Cardiac ventricle fibroblast (primary cell): ENCODE measurements around the gene PTPN2.

DNA sequence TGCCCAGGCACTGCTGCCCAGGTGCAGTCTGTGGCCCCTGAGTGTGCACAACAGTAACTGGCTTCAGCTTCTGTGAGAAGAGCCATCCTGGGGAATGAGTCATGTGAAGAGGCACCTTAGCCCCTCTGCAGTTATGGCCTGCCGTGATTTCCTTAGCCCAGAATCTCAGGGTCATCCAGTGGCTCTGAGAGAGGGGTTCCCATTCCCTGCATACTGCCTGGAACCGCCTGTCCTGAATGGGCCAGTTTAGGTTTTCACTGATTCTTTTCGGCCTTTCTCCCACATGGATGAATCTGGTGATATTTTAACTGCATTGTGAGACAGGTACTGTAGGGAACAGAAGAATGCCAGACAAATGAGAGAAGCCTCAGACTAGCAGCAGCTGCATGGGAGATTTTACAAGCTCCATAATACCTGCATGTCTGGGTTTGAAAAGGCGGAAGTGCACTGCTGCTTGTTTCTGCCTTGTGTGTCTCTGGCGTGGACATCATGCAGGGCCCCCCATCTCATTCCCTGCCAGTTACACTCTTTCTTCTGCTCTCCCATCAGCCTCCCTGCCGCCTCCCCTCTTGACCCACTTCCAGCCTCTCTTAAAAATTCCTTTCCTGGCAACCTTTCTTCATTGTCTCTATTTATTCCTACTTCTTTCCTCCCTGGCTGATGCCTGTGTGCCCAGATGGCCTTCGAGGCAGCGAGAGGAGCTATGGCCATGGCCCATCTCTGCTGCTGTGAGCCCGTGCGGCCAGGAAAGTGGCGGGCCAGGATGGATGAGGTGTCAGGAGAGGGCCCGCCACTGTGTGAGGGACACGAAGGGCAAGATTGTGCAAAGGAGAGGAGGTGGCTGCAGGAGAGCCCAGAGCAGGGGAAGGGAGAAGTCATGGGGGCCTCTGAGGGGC lies 33.7 kb downstream of the IMPA2 start:
- RAMPAGE, long total RNA = no peak

- RAMPAGE, long total RNA = no peak
These were observed 25.4 kb upstream of the ANKRD62 start for GRCh38 chr18:12068067-12068739.

GRCh38 chr18:12227849-12228313 lies 26.3 kb upstream of the CIDEA start:
- RAMPAGE, long total RNA = no peak

DNA sequence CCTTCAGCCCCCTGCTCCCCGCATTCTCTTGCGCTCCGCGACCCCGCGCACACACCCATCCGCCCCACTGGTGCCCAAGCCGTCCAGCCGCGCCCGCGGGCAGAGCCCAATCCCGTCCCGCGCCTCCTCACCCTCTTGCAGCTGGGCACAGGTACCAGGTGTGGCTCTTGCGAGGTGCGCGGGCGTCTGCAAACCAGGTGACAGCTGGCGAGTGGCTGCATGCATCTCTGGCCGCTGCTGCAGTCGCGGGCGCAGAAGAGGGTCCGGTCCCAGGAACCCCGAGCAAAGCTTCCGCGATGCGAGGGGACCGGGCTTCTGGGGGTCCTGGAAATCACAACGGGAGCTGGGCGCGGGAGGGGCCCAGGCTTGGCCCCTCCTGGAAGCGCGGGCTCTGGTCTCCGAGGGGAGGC lies 365 bp downstream of the CIDEA start:
- RAMPAGE, long total RNA = no peak

DNA sequence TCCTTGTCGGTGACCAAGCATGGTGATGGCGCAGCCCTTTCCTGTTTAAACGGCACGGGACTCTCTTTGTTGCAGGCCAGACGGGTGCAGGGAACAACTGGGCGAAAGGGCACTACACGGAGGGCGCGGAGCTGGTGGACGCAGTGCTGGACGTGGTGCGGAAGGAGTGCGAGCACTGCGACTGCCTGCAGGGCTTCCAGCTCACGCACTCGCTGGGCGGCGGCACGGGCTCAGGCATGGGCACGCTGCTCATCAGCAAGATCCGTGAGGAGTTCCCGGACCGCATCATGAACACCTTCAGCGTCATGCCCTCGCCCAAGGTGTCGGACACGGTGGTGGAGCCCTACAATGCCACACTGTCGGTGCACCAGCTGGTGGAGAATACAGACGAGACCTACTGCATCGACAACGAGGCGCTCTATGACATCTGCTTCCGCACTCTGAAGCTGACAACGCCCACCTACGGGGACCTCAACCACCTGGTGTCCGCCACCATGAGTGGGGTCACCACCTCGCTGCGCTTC lies 17.0 kb downstream of the TUBB6 start:
- RAMPAGE, long total RNA = no peak

DNA sequence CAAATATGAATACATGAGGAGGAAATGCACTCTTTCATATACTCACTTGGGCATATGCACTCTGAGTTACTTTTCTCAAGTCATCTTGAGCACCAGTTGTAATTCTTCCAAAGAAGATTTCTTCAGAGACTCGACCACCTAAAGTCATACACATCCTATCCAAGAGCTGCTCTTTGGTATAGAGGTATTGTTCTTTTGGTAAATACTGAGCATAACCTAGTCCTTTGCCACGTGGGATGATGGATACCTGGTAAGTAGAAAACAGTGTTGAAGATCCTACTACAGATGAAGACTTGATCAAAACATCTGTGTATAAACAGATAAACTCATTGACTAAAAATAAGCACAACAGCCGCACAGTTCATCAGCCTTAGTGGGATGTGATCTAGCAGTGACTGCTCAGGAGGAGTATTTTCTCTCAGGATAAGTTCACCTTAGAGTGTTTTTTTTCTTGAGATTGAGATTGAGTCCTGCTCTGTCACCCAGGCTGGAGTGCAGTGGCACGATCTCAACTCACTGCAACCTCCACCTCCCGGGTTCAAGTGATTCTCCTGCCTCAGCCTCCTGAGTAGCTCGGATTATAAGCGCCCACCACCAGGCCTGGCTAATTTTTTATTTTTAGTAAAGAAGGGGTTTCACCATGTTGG lies 32.2 kb downstream of the TUBB6 start:
- RAMPAGE, long total RNA = no peak

GRCh38 chr18:12612601-12613282 lies 45.2 kb downstream of the SPIRE1 start:
- RAMPAGE, long total RNA = no peak

DNA sequence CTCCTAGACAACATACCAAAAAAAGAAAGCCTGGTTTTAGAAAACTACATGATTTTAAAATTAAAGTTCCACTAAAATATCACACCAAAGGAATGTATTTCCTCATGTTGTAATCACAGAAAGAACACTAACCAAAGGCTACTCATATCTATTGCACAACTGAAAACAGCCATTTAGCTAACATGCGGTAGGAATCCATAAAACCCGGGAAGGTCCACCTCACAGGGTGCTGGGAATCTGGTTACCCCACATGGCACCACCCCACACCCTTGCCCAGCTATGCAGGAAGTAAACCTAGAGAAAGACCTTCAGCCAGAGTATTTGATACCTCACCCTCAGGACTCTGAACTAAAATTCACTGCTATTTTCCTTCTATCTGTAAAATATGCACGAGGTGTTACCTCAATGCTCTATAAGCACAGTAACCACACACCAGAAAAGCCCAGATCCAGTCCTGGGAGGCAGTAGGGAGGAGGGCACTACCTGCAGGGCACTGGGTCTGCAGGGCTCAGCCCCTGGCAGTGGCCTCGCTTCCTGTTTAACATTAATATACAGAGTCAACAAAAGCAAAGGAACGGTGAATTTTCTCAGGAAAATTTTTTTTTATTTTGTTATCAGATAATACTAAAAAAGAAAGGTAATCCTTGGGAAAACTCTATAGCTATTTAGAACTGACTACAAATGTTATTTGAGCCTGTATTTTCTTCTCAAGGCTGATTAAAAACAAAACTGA lies 45.8 kb downstream of the PTPN2 start:
- RAMPAGE, long total RNA = no peak

DNA sequence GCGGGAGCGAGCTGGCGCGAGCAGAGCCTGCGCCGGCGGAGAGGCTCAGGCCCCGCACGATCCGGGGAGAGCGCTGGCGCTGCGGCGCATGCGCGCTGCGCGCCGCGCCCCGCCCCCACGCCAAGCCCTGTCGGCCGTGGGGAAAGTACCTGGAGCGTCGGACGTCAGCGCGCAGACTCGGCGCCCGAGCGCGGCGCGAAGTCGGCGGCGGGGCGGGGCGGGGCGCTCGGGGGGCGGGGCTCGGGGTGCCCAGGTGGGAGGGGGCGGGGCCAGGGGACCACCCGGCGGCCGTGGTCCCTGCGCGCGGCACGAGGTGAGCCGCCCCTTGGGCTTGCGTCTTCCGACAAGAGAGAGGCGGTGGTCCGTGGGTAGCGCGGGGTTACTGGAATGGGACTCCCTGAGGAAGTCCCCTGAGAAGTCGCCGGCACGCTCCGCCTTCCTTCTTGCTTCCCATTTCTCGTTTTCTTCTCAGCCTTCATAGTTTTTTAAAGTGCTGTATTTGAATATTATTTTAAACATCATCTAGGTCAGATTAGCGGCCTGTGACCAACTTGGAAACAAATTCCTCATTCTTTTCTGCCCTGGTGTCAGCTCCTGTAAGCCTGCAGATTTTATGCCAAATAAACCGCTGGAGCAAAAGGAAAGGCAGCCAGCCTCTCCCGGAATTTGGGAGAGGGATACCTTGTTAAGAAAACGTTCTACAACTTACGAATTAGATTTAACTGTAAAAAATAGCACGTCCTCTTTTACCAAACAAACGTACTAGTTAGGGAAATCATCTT lies at the start of gene PTPN2:
PTPN2 (minus strand) TSS at position 92 of the 782 bp plus-strand sequence.
- RAMPAGE, long total RNA = no peak

DNA sequence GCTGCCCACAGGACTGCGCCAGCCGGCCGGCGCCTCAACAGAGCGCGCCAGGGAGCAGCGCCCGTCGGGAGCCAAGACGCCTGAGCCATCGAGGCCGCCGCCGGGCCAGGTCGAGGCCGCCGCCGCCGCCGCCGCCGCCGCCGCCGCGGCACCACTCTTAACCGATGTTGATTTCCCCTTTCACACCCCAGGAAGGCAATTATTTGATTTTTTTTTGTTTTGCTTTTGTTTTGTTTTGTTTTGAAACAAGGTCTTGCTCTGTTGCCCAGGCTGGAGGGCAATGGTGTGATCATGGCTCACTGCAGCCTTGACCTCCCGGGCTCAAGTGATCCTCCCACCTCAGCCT lies 12.9 kb upstream of the PTPN2 start:
- RAMPAGE, long total RNA = no peak

DNA sequence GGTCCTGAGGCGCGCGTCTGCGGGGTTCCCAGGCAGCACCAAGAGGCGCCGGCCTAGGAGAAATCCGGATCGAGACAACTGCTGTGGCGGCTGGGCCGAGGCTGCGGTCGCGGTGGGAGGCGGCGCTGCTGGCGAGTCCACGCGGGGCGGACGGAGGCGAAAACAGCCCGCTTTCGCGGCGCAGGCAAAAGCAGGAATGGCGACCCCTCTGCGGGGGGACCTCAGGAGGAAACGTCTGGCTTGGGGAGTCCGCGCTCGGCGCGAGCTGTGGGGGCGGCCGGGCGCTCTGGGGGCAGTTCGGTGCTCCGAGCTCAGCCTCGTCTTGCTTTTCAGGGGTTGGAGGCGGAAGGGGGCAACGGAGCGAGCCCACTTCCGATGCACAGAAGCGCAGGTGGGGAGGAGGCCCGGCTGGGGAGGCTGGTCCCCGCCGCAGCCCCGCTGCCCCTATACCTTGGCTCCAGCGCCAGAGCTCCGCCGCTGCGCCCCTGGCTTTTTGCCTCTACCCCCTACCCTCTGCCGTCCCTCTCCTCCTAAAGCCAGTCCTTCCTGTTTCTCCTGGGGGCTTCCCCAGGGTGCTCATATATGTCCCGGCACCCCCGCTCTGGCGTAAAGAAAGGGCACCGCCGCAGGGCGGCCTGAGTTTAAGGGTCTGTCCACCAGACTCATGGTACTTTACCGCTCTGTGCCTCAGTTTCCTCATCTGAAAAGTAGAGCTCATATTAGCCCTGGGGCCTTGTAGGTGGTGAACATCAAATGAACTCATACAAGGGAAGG lies 81.3 kb upstream of the LDLRAD4 start:
- RAMPAGE, long total RNA = no peak

DNA sequence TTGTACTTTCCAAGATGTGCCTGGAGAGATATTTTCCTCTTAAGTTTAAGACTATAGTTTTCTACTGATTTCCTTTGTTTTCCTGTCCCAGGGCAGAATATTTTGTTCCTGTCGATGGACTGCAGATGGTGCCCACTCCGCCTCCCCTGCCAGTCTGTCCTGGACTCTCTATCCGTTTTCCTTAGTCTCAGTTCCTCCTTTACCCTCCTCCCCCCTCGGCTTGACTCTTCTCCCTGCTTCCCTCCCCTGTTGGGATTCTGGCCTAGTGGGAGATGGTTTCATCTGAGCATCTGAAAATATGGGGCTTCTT lies 49.5 kb downstream of the LDLRAD4 start:
- RAMPAGE, long total RNA = no peak

DNA sequence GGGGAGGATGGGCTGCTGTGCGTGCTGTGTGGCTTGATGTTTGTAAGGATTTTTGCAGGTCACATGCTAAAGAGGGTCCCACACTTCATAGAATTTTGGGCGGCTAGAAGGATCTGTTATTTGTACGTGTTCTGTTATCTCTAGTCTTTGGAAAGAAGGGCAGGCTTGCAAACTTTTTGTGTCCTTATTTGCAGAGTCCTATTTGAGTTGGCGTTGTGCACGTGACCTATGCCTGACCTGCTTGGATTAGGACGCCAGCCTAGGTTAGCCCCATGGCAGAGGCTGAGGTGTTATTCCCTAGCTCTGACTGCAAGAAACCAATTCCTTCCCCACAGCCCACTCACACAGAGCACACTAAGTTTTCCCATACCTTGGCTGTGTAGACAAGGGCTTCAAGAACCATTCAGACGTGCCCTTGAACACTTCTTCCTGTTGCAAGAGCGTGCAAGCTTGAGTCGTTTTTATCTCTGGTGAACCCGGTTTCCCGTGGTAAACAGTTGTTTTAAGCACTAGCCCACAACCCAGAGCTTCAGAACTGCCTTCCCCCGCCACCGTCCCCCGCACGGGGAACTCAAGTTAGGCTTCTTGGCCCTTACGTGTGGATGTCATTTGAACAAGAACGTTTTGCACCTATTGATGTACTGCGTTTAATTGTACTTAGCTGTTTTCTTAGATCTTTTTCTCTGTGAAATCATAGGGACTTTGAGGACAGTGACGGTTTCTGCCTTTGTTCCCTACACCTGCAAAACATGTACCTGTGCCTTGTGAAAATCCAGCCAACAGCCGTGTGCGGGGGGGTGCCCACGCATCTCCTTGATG lies 94.7 kb downstream of the LDLRAD4 start:
- RAMPAGE, long total RNA = no peak

- RAMPAGE, long total RNA = no peak
These were observed 199.6 kb downstream of the LDLRAD4 start for GRCh38 chr18:13417850-13418922.

DNA sequence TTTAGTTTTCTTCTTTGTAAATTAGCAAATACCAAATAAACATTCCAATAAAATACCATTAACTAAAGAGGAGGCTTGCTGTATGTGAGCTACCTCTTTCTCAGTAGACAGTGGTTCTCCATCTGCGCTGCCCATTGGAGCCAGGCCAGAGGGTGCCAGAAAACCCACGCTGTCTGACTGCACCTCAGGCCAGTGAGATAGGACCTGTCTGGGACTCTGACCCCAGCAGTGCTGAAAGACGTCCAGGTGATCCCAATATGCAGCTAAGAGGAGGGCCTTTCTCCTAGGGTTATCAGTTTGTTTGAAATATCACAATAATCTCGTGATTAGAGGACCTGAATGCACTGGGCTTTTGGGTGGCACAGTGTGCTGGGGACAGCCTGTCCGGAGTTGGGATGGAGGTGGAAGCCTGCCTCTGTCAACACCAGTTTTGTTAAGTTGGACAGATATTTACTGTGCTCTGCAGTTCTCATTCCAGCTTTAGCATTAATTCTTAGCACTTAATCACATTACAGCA lies 216.3 kb downstream of the LDLRAD4 start:
- RAMPAGE, long total RNA = no peak

- RAMPAGE, long total RNA = no peak
These were observed 237.5 kb downstream of the LDLRAD4 start for GRCh38 chr18:13455961-13456467.

- RAMPAGE, long total RNA = no peak
These were observed 235.3 kb downstream of the FAM210A start for GRCh38 chr18:13490769-13491728.

DNA sequence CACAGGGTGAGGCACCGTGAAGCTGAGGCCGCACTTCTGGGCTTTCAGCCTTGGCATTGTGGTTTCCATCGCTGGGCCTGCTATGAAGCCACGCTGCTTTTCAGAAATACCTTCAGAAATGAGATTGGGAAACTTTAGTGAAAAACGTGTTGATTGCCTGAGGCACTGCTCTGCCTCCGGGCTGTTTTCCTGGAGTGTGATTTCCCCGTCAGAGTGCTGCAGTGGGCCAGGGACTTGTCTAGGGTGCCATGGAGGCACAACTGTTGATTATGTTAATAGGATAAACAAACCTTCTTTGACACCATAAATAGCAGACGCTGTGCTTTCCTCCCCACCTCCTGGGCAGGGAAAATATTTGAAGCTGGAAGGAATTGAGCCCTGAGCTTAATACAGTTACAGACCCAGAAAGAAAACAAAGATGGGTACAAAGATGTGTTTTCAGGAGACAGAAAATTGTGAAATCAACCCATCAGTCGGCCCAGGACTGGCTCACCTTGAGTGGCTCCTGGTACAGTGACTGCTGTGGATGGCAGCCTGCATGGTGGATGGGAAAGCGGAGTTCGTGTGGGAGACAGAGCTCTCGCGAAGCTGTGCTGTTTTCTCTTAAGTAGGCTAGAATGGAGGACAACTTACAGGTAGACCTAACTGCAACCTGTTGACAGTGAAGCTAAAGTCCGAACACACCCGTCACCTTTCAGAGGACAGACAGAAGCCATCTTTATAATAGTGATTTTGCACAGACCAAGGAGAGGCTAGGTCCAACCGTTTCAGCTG lies 182.1 kb downstream of the FAM210A start:
- RAMPAGE, long total RNA = no peak

- RAMPAGE, long total RNA = no peak
These were observed 113.4 kb downstream of the FAM210A start for GRCh38 chr18:13612884-13613443.

GRCh38 chr18:13736842-13737287 lies 10.4 kb downstream of the RNMT start:
- RAMPAGE, long total RNA = no peak